LUHMES (cell line): Measurements from ENCODE around the gene DENND6A.

- PRO-cap, result no peak
Measured at GRCh38 chr3:56825540-56826138, 23.9 kb upstream of the ARHGEF3 start.

GRCh38 chr3:56976584-56977742 lies 83.5 kb upstream of the SPATA12 start:
- PRO-cap, result no peak

DNA sequence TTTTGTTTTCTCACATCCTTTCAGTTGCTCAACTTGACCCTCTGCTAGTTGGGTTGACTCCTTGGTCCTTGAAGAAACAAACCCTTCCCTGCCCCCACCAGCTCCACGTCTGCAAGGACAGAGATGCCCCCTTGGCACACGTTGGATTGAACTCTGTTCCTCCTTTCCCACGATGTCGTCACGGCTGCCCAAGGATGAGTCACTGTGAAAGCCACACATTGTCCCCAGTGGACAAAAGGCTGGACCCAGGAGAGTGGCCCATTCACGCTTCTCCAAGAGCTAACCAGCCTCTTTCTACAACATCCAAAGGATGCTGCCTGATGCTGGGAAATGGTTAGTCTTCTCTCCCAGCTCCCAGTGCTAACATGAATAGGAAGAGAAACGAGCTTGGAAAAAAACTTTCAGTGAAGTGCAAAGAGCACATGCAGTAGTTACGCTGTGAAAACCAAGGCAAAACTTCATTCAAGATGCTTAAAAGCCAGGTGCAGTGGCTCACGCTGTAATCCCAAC lies 42.9 kb upstream of the SPATA12 start:
- PRO-cap, result no peak

DNA sequence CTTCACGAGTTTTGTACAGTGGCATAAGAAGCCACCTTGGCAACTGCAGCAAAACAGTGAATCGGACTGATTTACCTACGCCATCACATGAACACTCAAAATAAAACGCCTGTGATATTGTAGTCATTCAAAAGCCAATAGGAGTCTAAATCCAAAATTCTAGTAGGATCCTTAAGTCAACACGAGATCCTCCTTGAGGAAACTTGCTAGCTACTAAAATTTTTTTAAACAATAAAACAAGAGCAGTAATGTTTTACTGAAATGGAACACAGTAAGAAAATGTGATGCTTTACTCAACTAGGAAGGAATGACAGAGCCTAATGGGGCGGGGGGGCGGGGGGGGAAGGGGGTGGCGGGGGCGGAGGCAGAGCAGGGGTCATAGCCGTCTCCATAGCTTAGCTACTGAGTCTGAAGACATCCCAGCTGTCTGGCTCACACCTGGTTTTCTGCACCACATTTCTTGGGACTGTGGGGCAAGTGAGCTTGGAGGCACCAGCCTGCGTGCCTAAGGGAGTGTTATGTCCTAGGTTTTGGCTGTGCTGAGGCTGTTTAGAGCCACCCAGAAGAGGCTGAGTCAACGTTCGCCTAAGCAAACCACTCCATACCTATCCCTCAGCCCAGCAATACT lies 1.6 kb downstream of the IL17RD start:
- PRO-cap, result no peak

- PRO-cap, result unidirectional peak, minus-strand start at chr3:57557310; unidirectional peak, minus-strand start at chr3:57557426
Measured at GRCh38 chr3:57556984-57557916, 1.2 kb downstream of the PDE12 start.

DNA sequence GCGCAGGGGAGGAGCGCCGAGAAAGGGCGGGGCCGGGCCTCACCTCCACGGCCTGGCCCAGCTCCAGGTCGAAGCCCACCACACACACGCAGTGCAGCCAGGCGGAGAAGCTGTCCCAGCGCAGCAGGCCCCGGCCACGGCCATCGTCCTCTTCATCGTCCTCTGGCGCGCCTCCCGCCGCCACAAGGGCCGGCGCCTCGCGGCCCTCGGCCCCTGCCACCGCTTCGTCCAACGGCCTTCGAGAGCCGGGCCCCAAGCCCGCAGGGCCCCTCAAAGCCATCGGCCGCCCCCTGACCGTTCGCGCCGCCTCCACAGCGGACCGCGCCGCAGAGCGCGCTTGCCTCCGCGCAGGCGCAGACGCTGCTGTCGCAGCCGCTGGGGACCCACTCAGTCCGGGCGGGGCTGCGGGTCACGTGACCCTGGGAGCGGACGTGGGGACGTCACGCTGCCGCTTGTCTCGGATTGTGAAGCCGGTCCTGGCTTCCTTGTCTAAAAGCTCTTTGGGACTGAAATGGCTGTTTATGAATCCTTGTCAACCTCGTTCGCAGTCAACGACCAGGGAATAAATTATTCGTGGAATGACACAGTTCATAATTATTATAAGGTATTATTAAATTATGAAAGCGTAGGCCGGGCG lies at the start of gene DENND6A:
Gene DENND6A (minus strand): TSS at position 339 of the 637 bp plus-strand sequence.
- PRO-cap, result bidirectional peak, plus-strand start at position 80 of the sequence, minus-strand start outside the sequence; bidirectional peak, plus-strand start at position 442 of the sequence, minus-strand start at position 340 of the sequence

GRCh38 chr3:57782889-57783705 lies 27.0 kb downstream of the SLMAP start:
- PRO-cap, result no peak

- PRO-cap, result no peak
Measured at GRCh38 chr3:57896062-57896639, 112.1 kb upstream of the FLNB start.

DNA sequence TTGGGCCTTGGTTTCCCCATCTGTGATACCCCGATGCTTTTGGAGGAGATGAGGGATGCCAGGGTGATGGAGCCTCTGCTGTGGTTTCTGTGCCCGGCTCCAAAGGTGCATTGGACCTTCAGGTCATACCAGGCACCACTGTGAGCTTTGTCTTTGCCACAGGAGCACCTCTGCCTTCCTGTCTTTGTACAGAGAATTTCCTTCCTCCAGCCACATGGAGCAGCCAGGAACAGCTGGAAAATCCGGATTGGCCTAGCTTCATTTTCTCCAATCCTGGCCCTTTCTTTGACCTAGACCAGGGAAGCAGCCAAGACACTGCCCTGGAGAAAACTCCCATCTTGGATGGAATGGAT lies 51.7 kb upstream of the FLNB start:
- PRO-cap, result no peak

- PRO-cap, result no peak
Measured at GRCh38 chr3:58014074-58014593, 5.9 kb downstream of the FLNB start.

DNA sequence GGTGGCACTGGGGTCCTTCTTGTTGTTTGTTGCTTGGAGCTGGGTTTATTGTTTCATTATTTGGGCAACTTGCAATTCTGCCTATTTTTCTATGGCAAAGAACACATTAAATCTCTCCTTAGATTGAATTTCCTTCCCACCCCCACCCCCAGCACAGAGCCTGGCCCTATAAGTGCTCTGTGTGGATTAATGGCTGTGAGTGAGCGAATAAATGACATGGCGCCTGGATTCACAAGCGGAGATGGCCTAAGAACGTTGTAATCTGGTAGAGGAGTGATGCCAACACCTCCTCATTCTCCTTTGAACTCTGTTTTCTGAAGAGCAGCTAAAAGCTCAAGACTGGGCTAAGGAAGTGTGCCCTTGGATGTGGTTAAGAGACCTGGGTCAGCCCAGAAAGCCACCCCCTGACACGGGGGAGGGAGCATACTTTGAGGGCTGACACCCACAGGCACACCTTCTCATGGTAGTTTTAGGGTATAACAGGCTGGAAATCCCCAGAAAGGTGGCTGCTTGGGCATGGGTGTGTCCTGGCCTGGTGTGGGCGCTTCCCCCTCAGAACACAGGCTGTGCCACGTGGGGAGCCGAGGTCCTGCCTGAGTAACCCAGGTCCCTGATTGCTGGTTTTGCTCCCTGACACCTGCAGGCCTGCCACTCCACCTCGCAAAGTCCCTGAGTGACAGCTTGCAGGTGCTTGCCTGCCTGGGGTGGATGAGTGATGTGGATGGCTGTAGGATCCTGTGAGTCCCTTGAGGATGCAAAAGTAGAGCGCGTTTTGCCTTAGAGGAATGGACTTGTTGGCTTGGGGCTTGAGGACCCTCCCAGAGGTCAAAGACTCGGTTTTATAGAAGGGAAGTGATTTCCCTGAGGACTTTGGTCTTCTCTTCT lies 94.7 kb downstream of the DNASE1L3 start:
- PRO-cap, result no peak

- PRO-cap, result no peak
Measured at GRCh38 chr3:58135379-58135723, 75.4 kb downstream of the DNASE1L3 start.

- PRO-cap, result no peak
Measured at GRCh38 chr3:58175309-58176101, 35.3 kb downstream of the DNASE1L3 start.

DNA sequence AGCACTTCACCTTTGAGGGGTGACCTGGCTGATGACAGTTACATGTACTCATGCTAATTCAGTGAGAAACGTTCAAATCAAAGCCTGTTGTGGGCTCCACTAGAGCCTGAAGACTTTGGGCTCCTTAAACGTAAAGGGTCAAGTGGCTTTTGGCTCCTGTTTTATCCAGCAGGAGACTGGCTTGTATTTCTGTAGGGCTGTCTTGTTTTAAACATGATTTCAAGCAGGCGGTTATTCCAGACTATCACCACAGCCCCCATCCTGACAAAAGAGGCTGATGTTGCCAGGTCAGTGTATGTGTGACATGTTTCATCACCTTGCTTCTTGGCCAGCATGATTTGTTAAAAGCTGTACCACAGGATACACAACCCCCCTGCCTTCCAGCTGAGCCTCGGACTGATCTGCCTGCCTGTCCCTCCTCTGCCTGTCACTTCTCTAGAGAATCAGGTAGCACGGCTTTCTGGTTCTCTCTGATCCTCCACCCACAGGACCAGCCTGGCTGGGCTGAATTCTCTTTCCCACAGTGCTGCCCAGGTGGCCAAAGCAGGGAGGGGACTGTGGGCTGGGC lies 8.5 kb downstream of the ABHD6 start:
- PRO-cap, result no peak

DNA sequence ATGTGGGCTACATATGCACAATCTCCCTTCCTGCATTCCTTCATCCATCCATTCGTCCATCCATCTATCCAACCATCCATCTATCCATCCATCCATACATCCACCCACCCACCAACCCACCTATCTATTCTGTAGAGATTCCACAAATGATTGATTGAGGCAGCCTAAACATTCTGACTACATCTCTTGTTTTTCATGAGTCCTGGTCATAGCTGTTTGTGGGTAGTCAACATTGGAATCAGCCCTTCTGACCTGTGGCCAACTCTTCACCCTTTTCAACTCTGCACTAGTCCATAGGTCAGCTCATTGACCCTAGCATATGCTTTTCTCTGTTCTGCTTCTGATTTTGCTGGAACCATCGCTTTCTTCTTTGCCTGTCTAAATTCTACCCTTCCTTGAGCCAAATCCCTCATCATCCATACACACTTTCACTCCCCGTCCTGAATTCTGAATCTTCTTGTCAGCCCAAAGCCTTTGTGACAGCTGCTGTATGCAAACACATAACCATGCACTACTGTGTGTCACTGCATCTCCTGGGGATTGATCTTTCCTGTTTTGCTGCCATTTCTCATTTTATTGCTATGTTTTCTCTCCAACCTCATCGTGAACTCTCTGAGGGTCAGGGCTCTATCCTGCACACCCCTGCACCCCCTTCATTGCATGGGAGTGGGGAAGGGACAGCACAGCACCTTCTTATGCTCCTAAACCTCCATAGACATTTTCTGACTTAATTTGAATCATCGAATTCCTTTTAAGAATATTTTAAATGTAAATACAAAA lies 16.8 kb upstream of the KCTD6 start:
- PRO-cap, result no peak

DNA sequence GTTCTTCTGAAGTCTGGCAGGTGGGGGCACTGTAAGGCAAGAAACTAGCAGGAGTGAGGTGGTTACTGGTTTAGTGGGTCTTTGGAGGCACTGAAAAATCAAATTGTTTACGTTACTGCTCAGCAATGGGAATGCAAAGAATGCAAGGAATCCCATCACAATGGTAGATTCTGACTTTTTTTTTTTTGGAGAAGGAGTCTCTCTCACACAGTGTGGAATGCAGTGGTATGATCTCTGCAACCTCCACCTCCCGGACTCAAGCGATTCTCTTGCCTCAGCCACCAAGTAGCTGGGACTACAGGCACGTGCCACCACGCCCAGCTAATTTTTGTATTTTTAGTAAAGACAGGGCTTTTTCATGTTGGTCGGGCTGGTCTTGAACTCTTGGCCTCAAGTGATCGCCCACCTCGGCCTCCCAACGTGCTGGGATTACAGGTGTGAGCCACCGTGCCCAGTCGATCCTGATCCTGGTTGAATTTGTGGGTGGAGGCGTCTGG lies 16.3 kb downstream of the FAM107A start:
- PRO-cap, result no peak

GRCh38 chr3:58620344-58620778 lies 43.2 kb upstream of the FAM107A start:
- PRO-cap, result no peak

DNA sequence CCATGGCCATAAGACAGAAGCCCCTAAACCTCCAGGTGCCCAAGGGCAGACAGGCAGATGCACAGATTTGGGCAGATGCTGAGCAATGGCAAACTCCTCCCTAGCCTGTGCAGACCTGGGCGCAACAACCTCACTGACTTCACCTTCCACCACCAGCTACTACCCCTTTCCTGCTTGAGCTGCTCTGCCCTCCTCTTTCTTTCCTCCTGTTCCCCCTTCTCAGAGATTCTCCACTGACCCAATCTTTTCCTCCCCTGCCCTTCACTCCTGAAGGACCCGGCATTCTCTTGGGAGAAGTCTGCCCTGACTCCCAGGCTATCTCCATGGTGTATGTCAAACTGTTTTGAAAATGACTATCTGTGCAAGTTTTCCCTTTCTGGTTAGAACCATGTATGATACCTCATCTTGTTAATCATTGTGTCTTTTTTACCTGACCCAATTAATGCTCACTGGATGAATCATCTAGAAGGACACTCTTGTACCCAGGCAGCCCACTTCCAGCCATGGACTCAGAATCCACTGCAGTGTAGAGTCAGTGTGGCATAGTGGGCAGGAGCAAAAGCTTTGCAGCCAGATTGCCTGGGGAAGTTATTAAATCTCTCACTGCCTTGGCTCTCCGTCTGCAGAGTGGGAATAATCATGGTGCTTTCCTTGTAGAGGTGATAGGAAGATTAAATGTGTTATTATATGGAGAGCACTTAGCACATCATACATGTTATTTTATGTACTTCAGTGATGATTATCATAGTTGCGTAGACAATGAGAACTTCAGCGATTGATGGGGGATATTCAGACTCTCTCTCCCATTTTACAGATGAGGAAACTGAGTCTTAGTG lies 1.2 kb downstream of the FAM3D start:
- PRO-cap, result no peak

DNA sequence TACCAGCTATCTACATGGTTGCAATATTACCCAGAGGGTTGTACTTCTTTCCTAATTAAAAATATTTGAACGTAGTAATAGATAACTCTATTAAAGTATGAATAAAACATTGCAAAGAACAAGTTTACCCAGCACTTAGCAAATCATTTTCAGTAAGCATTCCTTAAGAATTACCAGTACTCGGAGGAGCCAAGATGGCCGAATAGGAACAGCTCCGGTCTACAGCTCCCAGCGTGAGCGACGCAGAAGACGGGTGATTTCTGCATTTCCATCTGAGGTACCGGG lies 175.3 kb upstream of the FAM3D start:
- PRO-cap, result no peak

DNA sequence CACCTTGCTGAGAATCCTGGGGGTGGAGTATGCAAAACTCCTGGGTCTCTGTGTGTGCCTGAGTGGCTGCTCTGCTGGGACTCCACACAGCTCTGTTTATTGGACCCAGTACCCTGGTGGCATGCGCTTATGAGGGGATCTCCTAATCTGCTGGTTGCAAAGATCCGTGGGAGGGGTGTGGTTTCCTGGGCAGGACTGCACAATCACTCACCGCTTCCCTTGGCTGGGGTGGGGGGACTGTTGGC lies 150.4 kb downstream of the CFAP20DC start:
- PRO-cap, result no peak